Panc1 (cell line): ENCODE measurements around a stretch of chr3.

GRCh38 chr3:42024646-42025410 lies 62.9 kb upstream of the ULK4 start:
- RRBS, 2 experiments, result no CpG with 5 or more reads among the region's 10 CpGs

GRCh38 chr3:42099514-42100172 lies 8.5 kb downstream of the TRAK1 start:
- RRBS, 2 experiments, result no CpG with 5 or more reads among the region's 8 CpGs

DNA sequence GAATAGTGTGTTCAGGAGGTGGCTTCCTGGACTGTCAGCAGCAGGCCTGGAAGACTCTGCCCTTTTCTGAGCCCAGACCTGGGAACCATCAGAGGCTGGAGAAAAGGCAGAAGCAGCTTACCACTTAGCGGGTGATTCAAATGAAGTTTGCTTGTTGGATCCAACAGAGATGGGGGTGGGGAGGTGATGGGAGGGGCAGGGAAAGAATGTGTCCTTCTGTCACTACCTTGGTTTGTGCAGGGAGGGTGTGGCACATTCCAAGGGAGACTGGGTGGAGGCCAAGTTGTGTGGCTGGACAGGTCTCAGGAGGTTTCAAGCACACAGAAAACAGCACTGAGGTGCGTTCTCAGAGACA lies 58.8 kb downstream of the TRAK1 start:
- RRBS, 2 experiments, result no CpG with 5 or more reads among the region's 2 CpGs

DNA sequence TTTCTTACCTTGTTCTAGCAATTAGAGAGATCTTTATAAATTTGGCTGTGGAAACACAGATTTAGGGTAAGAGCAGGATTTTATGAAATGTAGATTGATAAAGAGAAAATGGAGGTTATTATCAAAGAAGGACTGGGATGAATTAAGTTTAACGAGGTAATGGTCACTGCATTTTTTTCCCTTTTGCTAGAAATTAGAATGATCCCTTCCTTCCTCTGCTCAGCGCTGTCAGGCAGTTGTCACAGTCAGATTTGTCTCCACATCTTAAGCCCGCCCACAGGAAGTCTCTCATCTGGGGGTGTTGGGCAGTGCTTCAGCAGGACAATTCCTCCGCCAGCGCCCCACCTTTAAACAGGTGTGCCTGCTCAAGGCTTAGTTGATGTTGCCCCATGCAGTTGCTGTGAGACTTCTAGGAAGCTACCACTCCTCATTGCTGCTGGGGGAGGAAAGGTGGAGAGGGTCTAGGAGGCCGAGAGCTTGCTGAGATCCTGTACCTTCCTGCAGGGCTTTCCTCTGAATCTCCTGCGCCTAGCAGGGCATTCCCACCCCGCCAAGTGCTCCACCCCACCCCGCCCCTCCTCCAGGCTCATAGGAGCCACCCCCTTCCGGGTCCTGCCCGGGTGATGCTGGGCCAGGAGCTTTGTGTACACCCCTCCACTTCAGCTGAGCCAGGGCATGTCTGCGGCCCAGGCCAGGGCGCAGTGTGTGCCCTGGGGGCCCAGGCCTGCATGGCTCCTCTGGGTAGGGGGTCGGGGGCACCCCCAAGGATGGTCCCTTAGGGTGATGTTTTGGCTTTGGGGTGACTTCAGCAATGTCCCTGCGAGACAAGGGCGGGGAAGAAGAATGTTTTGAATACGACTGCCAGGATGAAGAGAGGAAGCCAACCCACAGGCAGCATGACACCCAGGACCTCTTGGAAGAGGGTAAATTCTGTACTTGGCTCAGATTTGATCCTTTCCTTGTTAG lies 68.7 kb downstream of the TRAK1 start:
- RRBS, 2 experiments, result no CpG with 5 or more reads among the region's 17 CpGs

DNA sequence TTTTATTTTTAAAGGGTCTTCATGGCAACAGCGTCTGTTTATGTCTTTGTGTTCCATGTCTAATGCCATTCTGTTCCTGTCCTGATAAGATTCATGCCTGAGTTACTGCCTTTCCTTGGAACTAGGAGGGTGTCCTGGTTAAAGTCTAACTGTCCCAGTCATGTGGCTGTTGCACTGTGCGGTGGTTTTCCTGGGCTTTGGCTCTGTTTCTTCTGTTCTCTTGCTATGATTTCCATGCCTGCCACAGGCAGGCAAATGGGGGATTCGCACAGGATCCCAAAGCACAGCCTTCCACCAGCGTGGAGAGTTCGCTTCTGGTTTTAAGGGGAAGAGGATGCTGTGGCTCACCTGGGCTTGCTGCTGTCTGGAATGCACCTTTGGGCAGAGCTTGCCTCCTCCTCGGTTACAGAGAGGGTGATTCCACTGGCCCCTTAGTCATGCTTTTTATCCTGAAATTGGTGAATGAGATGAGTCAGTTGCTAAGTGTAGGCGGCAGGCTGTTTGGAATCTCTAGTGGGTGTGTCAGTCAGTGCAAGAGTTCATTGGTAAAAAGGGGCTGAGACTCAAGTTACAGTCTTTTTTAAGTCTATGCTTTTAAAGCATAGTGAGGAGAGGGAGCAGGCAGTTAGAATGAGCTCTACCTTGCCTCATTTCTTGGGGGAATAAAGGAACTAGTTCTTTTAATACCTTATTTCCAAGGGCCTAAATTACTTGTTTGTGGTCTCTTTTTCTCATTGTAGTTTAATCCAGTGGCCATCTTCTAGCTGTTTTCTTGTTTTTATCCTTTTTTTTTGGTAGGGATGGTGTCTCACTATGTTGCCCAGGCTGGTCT lies 86.6 kb downstream of the CCK start:
- RRBS, 2 experiments, result no CpG with 5 or more reads among the region's 7 CpGs

GRCh38 chr3:42211818-42212570 lies 54.0 kb downstream of the CCK start:
- RRBS, 2 experiments, result no CpG with 5 or more reads among the region's 5 CpGs

DNA sequence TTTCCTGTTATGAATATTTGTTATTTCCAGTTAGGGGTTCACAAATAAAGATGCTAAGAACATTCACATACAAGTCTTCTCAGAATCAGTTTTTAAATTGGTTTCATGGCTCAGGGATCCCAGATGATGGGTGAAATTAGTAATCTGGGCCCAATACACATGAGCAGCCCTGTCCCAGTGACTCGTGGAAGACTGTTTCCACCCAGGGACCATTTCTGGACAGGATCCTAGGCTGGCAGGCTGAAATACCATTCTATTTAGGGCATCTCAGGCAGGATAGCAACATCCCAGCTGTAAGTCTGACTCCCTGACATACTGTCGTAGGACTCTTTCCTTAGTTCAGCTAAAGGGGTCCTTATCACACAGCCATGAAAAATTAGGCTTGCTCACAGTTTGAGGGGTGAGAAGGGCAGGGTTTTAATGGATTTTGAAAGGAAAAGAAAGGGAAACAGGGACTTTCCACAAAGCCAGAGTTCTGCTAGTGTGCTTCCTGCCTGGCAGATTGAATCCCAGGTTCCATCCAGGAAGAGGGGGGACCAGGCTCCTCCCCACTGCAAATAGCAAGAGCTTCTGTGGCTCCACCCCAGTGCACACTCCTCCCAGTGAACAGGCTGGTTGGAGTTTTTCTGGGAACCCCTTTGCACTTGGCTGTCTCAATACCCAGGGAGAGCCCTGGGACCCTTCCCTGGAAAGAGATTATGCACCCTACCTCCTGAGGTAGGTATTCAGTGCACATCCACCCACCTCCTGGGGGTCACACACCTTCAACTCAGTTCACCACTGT lies 41.3 kb upstream of the LYZL4 start:
- RRBS, 2 experiments, result no CpG with 5 or more reads among the region's 2 CpGs

- RRBS, 2 experiments, result no CpG with 5 or more reads among the region's 2 CpGs
Measured at GRCh38 chr3:42511232-42511633, 8.8 kb downstream of the VIPR1 start.

DNA sequence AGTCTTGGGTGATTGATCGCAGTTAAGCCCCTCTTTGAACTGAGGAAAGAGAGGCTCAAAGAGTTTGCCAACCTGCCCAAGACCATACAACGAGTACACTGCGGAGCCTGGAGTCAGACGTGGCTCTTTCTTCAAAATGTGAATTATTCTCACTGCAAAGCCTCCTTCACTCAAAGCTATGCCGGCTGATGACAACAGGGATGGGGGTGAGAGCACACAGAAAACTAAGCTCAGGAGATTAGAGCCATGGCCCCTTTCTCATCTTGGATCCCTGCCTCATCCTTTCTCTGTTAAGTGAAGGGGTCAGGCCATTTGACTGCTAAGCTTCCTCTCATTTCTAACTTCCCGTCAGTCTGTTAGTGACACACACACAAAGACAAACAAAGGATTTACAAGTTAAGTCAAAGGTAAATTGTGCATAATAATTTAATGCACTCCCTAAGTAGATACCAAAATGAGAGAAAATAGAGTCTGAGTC lies 1.1 kb downstream of the SS18L2 start:
- RRBS, 2 experiments, result no CpG with 5 or more reads among the region's 6 CpGs

DNA sequence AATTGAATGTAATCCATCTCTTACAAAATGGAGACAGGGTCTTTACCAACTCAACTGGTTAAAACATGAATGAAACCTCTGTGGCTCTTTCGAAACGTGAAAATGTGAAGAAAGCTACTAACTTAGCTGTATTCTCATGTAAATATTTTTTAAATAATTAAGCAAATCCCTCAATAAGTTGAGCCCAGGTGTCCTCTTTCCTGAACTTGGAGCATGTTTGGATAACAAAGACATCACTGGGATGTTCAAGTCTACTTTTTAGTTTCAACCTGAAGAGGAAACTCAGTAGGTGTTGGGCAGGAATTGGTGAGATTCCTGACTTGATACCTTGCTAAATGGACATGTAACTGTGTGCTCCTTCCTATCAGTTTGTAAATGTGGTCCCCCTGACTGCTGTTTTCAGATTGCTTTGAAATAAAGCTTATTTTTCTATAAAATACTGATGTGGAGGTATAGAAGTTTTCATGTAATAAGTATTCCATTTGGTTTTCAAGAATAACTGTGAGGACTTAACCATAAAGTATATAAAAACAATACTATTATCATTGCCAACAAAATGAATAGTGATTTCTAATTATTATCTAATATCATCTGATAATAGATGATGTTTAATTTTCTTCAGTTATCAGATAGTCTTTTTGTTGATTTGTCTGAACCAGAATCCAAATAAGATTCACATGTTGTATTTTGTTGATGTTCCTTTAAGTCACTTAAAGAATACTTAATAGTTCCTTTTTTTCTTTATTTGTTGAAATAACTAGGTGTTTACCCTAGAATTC lies 4.1 kb downstream of the SS18L2 start:
- RRBS, 2 experiments, result no CpG with 5 or more reads among the region's 2 CpGs

- RRBS, 2 experiments, result no CpG with 5 or more reads among the region's 2 CpGs
Measured at GRCh38 chr3:42729295-42729560, 26.6 kb upstream of the HHATL start.

- RRBS, 2 experiments, result no CpG with 5 or more reads among the region's 6 CpGs
Measured at GRCh38 chr3:42773465-42773923, 441 bp upstream of the CCDC13 start.

GRCh38 chr3:42800989-42801696 lies 3.1 kb downstream of the HIGD1A start:
- RRBS, 2 experiments, result no CpG with 5 or more reads among the region's 4 CpGs

DNA sequence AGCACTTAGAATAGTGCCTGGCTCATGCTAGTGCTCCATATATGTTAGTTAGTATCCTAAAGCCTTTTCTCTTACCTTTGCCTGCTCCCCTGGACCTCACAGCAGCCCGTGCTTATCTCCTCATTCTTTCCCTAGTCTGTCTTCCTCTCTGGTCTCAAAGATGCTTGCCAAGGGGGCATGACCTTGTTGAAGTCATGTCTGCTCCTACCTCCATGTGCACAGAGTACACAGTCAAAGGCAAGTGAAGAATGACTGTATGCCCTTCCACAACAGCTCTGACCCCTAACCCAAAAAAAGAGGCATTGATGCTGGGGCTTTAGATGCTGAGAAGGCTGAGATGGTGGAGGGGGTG lies 740 bp upstream of the CYP8B1 start:
- RRBS, 2 experiments, result no CpG with 5 or more reads among the region's 1 CpG

GRCh38 chr3:42906816-42907106 lies 819 bp downstream of the ZNF662 start:
- RRBS, 2 experiments, result no CpG with 5 or more reads among the region's 2 CpGs

DNA sequence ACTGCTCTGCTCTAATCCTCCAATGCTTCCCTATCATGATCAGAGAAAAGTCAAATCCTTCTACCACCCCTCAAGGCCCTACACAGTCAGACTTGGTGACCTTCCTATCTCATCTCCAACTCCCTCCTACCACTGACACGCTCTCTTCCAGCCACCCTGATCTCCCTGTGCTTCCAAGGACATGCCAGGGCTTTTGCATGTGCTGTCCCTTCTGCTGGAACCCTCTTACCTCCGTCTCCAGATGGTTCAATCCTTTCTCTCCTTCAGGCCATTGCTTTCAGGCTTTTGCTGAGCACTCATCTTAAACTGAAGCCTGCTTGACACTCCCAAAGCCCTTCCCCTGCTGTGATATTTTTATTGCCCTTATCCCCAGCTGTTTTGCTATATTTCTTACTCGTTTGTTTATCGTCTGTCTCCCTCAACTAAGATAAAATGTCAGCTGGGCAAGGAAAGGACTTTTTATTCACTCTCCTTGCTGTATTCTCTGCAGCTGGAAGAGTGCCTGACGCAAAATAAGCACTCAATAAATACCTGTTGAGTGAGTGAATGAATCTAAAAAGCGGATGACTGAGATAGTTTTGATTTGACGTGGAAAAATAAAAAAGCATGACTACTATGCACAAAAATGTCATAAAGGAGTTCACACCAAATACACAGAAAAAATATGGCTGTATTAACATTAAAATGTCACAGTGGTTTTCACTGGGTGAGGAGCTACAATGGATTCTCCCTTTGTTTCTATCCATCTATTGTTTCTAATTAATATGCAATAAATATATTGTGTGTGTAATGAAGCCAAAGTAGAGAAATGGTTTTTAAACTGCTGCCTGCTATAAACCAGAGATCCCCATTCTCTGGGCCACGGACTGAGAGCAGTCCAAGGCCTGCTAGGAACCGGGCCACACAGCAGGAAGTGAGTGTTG lies 84.8 kb upstream of the POMGNT2 start:
- RRBS, 2 experiments, result no CpG with 5 or more reads among the region's 9 CpGs

DNA sequence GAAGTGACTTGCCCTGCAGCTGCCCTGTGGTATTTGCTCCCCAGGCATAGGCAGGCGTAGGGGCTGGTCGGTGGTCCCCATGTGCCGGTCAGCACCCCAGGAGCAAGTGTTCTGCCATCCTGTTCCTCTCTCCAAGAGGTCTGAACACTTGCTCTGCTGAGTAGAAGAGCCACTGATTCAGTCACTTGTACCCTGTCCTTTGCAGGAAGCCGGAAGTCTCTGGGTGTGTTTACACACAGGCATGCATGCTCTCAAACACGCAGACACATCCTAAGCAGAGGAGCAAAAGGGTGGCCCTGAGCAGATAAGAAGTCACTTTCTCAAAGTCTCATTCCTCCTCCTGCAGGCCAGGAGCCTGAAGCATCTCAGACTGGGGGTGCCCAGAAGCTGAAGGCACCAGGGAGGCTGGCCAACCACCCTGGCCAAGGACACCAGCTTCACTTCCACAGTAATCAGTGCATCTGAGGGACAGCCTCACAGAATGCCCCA lies 88.7 kb upstream of the POMGNT2 start:
- RRBS, 2 experiments, result 17% methylated on average over 2 of the region's 5 CpGs; no CpG with 5 or more reads in 1 of the 2 experiments